Colonic mucosa (tissue), 1 donor: ENCODE data around the gene TRIM52.

GRCh38 chr5:180862699-180863194 lies 1.7 kb upstream of the ZFP62 start:
- PRO-cap: no peak

GRCh38 chr5:181027653-181028443 lies 12.2 kb upstream of the BTNL9 start:
- PRO-cap: unidirectional peak, minus-strand start at chr5:181028154; unidirectional peak, minus-strand start at chr5:181028270

GRCh38 chr5:181133512-181134130 lies 2.7 kb upstream of the OR2V1 start:
- PRO-cap: no peak

GRCh38 chr5:181163938-181164523 lies 16.6 kb downstream of the OR2V2 start:
- PRO-cap: no peak

- PRO-cap: bidirectional peak, plus-strand start at chr5:181189898, minus-strand start at chr5:181189691
Measured at GRCh38 chr5:181189543-181190737, 15.1 kb downstream of the TRIM7 start.

- PRO-cap: bidirectional peak, plus-strand start at chr5:181191948, minus-strand start at chr5:181191765
Measured at GRCh38 chr5:181191684-181192287, 13.2 kb downstream of the TRIM7 start.

GRCh38 chr5:181234626-181235532 lies 8.8 kb downstream of the RACK1 start:
- PRO-cap: no peak

GRCh38 chr5:181259202-181260355 lies 1.4 kb downstream of the TRIM52 start:
- PRO-cap: no peak

DNA sequence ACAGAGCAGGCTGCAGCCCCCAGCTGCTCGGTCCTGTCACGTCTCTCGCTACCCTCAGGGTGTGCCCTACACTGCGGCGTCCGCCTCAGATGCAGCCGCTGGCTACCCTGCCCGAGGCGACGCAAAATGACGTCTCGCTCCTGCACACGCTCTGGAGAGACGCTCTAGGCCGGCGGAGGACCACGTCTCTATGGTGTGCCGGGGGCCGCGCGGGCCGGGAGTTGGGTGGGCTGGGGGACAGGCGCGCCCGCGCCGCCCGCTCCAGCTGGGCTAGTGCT lies at the start of gene TRIM52:
Gene TRIM52, minus strand, starts transcription at position 121 of the 278 bp plus-strand sequence.
- PRO-cap: bidirectional peak, plus-strand start at position 191 of the sequence, minus-strand start at position 63 of the sequence

DNA sequence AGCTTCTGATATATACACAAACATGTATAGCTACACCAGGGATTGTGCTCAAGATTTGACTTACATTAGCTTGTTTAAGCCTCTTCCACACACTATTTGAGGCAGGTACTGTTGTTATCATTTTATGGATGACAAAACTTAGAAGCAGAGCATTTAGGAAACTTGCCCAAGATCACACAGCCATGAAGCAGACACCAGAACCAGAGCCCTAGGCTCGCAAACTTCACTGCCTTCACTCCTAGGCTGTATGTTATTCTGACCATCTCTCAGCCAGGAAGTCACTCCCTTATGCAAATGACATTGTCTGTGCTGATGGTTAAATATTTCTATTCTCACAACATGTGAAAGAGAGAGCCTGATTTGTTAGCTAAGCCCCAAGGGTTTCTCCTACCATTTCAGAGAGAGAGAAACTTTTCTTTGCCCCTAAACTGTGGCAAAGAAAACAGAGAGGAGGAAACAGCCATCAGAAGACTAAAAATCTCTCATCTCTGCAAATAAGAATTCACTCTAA lies 26.4 kb upstream of the TRIM52 start:
- PRO-cap: no peak